Penis (tissue), 1 donor: Measurements from ENCODE around the gene UBA3.

DNA sequence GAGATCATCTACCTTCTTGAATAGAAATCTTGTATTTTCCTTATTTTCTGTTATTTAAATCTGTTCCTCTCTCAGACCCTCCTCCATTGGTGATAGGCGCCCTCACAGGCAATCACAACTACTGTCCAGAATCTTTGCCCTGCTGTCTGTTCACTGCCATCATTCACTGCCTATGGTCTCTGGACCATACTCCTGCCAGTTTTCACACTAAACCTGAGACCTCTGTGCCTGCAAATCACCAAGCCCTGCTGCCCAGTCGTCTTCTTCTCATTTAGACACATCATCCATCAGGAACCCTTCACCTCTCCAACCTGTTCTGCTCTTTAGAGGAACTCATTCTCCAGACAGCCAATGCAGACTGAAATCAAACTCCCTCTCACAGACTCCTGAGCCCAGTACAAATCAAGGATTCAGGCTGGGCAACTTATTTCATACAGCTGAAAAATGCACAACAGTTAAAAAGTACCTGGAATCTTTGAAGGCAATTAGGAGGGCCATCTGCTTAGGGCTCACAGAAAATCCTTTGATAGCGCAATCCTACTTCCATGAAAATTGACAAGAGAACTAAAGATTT, 118.0 kb downstream of the SUCLG2 start:
- PRO-cap, result no peak

DNA sequence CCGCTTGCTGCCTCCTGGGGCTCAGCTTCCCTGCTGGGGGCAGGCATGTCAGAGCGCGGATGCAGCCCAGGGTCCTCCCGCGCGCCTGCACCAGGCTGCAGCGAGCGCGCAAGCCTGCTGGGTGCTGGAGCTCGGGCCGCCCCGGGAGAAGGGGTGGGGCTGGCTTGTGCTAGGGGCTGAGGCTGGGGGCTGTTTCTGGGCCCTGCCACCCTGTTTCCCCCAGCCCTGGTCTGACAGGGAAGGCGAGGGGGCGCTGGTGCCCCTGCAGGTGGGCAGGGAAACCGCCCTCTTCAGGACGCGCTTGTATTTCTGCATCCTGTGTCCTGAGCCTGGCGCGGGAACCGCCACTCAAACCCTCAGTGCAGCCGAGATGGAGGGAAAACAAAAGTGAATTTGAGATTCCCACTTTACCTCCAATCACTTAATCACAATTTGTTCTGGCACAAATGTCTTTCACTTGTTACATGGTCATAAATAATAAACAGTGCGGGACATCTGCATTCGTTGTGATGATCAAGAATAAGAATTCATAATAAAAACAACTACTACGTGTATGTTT, 3.9 kb downstream of the TAFA1 start:
- PRO-cap, result no peak

- PRO-cap, result bidirectional peak, plus-strand start at chr3:69080460, minus-strand start at chr3:69080314
Observed at GRCh38 chr3:69080173-69080623, at the start of gene UBA3. Gene UBA3 (minus strand): TSS chr3:69080365.

GRCh38 chr3:69200033-69201243, 78.0 kb upstream of the LMOD3 start:
- PRO-cap, result bidirectional peak, plus-strand start at chr3:69200545, minus-strand start at chr3:69200509; bidirectional peak, plus-strand start at chr3:69200986, minus-strand start at chr3:69200880

DNA sequence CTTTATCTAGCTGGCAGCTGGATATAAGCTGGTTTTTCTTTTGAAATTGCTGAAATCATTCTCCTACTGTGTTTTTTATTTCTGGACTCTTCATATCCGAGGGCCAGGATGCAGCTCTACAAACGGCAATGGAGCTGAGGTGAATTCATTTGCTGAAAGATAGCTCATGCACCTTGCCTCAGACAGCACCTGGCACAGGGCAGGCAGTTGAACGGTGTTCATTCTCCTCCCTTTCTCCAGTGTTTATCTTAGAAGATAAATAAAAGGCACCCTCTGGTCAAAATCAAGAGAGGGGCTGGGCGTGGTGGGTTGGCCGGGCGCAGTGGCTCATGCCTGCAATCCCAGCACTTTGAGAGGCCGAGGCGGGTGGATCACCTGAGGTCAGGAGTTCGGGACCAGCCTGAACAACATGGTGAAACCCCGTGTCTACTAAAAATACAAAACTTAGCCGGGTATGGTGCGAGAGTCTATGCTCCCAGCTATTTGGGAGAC, 79.3 kb upstream of the LMOD3 start:
- PRO-cap, result no peak

DNA sequence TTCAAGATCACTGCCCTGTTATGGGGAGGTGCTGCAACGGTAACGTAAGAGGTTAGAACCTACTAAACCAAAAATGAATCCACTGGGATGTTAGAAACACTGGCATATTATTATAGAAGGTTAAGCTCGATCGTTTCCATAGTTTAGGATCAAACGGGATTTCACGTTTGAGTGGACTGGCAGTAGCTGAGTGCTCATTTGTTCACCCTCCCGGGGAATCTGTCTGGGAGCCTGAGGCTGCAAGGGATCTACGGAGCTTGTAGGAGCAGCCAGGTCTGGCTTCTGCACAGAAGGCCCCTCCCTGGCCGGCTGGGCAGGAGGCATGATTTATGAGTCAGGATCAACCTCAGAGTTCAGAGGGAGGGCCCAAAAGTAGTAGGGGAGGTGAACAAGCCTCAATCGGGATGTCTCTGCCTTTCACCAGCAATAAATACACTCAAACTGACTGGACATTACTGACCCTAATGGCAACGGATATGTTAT, 109.4 kb upstream of the LMOD3 start:
- PRO-cap, result no peak

- PRO-cap, result no peak
Observed at GRCh38 chr3:69237559-69237865, 115.1 kb upstream of the LMOD3 start.

DNA sequence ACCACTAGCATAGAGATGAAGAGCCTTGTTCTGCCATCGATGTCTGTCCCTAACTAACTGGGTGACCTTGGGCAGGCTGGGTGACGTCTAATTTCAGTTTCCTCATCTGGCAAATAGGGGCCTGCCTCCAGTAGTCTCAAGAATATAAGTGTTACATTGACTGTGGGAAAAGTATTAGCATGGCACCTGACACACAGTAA, 5.0 kb downstream of the MITF start:
- PRO-cap, result no peak

DNA sequence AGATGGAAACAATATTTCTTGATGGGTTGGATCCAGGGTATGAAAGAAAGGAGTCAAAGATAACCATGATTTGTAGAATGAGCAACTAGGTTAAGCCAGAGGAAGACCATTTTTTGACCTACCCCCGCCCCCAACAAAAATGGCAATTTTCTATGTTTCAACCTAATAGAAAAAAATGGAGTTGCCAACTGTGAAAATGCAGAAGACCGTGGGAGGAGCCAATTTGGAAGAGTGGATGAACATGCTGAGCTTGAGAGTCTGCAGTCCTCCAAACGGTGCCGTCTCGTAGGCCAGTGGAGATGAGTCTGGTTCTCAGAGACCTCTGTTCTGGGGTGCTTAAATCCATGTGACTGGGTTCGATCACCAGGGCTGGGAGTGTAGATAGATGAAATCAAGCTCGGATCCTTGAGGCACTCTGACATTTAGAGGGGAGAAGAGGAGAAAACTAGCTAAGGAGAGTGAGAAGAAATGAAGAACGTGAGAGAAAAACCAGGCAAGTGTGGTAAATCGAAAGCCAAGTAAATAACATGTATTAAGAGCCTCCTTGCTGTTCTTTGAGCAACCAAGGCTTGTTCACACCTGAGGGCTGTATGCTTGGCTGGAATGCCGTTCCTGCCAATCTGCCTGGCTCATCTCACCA, 190.7 kb downstream of the MITF start:
- PRO-cap, result no peak

DNA sequence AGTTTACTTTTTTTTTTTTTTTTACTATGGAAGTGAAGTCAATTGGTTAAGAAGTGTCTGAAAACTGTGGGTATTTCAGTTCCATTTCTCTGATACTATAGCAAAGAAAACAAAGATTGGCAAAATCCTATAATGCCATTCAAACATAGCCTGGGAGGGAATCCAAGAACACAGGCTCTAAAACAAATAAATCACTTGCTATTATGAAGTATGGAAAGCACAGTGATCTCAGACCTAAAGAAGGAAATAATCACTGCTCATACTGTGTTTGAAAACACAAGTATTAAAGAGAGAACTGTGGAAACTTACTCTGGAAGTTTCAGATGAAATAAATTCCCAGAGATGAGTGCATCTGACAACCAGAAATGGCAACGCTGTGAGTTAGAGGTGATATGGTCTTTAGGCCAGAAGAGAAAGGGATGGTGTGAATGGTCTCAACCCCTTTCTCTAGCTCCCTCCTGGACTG, 272.4 kb downstream of the MITF start:
- PRO-cap, result no peak

- PRO-cap, result no peak
Observed at GRCh38 chr3:70067925-70068551, 244.4 kb downstream of the MDFIC2 start.

DNA sequence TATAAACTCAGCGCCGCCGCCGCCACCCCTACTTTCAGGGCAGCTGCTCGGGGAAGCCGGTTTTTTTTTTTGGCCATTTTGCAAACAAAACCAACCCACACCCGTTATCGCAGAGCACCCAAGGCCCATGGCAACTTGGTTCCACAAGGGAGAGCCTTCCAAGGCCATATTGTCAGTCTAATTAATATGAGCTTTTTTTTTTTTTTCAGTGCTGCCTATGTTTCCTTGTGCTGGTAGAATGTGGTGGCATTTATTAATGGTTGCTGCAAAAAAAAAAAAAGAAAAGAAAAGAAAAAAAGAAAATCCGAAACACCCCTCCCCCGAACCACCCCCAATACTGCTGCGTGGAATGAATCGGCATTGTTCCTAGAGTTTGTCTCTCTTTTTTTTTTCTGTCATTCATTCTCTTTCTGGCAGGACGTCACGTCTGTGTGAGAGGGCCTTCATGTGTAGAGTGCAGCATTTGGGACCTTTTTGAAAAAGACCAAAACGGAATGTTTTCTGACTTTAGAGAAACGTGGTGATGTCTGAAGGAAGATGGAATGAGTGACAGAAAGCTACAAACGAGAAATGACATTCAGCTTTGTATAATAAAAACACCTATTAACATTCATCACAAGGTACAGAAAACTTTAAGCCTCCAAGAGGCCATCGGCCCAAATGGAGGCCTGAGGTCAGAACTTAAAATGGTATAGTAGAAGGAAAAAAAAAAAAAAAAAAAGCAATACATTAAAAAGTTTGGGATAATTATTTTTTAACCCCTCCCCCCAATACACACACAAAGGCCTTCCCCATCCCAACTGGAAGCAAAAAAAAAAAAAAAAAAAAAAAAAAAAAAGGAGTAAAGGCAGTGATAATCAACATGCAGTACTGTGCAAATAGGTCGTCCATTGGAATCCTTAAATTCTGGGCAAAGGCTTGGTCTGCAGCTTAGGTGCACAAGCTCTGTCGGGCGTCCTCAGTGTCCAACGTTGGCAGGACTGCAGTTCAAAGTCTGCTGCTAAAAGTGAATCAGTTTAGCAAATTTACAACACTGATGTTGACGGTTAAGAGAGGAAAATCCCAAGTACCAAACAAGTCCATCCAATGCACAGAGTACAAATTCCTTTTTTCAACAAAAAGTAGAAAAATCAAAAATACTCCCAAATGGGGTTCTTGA, 625.2 kb downstream of the FOXP1 start:
- PRO-cap, result no peak

DNA sequence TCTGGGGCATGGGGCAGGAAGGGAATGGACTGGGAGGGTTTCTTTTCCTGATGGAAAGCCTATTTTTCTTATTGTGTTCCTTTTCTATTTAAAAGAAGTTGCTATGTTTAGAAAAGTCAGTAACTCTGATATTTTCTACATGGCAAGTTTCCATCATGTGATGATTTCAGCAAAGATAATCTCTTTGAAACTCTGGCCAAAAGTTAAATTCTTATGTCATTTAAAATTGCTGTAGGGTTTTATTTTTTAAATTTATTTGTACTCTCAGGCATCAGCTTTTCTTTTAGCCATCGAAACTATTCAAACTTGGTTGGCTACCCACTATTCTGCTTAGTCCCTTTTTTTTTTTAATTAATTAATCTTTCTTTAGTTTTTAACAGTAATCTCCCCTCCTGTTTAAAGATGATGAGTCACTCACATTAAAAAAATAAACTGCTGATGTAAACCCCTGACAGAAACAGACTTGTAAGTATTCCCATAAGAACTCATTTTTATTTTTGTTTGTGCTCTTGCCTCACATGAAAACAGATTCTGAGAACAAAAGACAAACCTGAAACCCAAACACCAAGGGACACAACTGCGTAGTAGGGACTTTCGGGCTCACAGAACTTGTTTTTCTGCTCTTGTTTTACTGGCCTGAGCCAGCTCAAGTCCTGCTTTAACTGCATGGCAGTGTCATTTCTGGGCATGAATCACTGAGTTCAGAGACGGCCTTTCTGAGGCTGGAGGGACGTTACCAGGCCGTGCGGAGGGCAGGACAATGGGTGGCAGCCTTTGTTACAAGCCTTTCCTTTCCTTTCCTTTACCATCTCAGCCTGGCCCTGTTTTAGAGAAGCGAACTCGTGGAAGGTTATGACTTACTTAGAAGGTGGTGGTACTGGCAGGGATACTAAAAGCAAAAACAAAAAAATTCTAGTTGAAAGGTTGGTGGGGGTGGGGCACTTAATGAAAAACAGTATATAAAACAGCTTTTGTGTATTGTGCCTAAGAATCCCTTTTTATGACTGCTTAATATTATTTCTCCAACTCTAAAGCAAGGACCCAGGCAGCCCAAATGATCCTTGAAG, 600.8 kb downstream of the FOXP1 start:
- PRO-cap, result unidirectional peak, plus-strand start at position 688 of the sequence

DNA sequence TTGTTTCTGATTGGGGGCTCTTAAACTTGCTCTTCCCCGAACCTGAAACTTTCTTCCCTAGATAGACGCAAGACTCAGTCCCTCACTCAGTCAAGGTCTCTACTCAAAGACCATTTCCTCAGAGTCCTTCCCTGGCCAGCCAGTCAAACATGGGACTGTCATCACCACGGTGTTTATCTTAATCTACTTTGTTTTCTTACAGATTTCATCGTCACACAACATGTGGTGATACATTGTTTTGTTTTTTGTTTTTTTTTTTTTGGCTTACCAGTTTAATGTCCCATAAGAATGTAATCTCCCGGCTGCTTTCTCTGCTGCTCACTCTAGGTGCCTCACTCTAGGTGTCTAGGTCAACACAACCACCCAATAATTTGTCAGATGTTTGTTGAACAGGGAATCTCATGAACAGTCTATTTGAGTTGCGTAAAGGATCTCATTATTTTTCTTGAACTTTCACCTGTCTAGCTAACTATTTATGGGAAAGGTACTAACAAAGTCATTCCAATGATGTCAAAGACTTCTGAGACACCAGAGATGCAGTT, 495.3 kb downstream of the FOXP1 start:
- PRO-cap, result no peak

GRCh38 chr3:71243268-71243803, 340.2 kb downstream of the FOXP1 start:
- PRO-cap, result no peak

- PRO-cap, result no peak
Observed at GRCh38 chr3:71421930-71422479, 161.5 kb downstream of the FOXP1 start.

DNA sequence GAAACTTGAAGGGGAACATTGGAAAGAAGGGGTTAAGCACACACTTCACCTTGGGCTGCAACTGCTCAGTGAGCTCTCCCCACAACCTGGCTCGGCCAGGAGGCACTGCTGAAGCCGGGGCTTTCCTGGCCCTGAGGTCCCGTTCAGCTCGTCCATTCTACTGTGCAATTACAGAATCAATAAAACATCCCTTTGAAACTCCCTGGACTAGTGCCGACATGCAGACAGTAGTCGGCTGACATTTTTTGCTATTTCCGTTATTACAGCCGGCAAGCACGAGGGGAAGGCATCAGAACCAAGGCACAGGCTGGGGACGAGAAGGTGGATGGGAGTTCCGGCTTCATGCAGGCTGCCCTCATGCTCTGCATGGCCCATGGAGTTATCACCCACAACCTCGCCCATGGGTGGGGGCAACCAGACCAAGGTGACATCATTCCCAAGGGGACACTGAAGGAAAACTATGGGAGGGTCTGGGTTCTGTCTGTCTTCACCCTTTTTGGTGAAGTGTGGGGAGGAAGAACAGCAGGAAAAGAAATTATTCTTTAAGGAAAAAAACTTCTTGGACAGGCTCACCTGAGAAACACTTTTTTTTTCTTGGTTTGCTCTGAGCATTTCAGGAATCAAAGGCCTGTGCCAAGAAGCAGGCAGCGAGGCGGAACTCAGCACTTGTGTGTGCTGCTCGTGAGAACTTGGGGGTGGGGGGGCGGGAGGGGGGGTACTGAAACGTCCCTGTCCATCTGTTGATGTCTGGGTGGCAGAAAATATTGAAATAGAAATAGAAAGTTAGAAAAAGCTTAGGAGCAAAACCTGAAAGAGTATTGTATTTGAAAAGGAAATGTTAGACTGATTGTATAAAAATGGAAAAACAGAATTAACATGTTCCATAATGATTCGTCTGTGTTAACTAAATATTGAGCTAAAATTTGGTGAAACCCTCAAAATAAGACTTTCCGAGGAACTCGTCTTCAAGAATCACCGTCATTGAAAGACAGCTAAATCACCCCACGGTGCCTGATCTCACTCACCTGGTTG, 154.4 kb downstream of the FOXP1 start:
- PRO-cap, result no peak

- PRO-cap, result no peak
Observed at GRCh38 chr3:71441910-71442825, 141.4 kb downstream of the FOXP1 start.

DNA sequence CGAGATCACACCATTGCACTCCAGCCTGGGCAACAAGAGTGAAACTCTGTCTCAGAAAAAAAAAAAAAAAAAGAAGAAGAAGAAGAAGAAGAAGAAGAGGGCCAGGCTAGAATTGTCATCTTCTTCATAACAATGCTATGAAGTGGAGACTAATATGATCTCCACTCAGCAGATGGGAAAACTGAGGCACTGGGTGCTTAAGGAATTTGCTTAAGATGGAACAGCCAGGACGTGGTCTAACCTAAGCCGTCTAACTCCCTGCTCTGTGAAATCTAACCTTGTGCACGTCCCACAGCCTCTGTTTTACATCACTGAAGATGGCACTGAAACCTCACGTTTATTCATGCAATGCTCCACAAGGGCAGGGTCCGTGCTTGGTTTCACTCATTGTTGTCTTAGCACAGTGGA, 118.3 kb downstream of the FOXP1 start:
- PRO-cap, result no peak

GRCh38 chr3:71577799-71579039, 5.3 kb downstream of the FOXP1 start:
- PRO-cap, result no peak